Hematopoietic multipotent progenitor cell (in vitro differentiated cells): ENCODE data around the genes RPTN, LCE3B, PGLYRP3, S100A12, S100A16 and CHTOP.

- CAGE, long polyA plus RNA: no peak
Observed at GRCh38 chr1:151988576-151988989, 5.1 kb downstream of the S100A10 start.

DNA sequence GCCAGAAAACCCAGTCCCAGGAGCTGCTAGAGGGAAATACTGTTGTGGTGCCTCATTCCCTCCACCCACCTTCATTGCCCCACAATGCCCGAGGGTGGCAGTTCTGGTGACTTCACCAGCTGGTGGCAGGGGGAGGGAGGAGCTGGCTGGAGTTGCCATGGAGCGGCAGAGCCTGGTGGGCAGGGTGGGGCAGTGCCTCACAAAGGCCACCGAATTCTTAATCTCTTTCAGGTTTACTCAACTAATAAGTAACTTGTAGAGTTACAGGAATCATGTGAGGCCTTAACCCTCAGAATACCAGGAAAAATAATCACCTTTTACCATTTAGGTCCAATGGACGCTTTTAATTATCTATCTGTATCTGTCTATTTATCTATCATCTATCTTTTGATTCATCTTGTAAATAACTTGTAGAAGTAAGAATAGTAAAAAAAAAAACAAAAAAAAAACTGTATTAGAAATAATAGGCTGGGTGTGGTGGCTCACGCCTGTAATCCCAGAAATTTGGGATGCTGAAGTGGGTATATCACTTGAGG is 11.8 kb upstream of the S100A11 start:
- CAGE, long polyA plus RNA: no peak

DNA sequence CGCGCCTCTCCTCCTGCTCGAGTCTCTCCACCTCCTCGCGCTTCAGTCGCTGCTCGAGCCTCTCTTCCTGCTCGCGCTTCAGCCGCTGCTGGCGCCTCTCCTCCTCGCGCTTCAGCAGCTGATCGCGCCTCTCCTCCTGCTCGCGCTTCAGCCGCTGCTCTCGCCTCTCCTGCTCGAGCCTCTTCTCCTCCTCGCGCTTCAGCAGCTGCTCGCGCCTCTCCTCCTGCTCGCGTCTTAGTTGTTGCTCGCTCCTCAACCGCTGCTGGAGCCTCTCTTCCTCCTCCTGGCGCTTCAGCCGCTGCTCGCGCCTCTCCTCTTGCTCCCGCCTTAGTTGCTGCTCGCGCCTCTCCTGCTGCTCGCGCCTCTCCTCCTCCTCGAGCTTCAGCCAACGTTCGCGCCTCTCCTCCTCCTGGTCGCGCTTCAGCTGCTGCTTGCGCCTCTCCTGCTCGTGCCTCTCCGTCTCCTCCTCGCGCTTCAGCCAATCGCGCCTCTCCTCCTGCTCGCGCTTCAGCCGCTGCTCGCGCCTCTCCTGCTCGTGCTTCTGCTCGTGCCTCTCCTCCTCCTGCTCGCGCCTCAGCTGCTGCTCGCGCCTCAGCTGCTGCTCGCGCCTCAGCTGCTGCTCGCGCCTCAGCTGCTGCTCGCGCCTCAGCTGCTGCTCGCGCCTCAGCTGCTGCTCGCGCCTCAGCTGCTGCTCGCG is 3.7 kb downstream of the TCHH start:
- CAGE, long polyA plus RNA: no peak

- CAGE, long polyA plus RNA: no peak
Observed at GRCh38 chr1:152159050-152159359, at the start of gene RPTN. TSS of gene RPTN (minus strand) at chr1:152159228.

GRCh38 chr1:152399246-152399789 is 14.7 kb downstream of the CRNN start:
- CAGE, long polyA plus RNA: no peak

DNA sequence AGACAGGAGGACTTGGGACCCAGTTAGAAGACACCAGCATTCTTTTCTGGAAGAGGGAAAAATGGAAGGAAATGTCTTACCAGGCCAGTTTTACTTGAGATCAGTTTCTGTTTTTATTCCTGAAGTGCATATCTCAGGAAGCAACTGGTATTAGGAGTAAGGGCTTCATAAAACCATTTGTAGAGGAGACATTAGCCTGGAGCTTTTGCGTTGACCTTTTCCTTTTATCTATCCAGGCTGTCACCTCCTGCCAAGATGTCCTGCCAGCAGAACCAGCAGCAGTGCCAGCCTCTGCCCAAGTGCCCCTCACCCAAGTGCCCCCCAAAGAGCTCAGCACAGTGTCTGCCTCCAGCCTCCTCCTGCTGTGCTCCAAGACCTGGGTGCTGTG is at the start of gene LCE3B:
TSS of gene LCE3B (plus strand) at position 256 of the 388 bp plus-strand sequence.
- CAGE, long polyA plus RNA: no peak

GRCh38 chr1:152905978-152906832 is 2.1 kb upstream of the IVL start:
- CAGE, long polyA plus RNA: no peak

GRCh38 chr1:153141023-153141671 is 9.5 kb downstream of the SPRR2G start:
- CAGE, long polyA plus RNA: no peak

DNA sequence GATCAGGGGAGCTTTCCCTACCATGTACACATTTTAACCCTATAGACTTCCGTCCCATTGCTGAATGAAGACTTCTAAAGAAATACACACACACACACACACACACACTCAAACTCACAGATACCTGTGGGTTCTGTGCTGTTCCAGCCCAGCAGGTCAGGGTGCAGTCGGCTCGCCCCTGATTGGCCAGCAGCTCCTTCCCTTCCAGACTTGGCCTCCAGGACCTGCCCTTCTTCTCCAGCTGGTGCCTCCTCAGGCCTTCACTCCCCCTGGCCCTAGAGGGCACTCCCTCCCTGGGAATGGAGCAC is 279 bp downstream of the PGLYRP3 start:
- CAGE, long polyA plus RNA: no peak

DNA sequence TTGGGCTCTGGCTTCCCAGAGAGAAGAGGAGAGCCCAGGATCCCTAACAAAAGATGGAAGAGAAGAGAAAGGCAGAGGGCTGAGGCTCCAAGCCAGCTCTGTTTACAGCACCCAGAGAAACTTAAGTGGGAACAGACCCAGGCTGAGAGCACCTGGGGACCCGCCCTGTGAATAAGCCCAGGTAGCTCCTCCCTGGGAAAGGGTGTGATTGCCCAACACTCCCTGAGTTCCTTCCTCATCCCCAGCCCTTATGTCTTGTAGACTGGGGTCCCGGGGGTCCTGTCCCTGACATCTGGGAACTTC is at the start of gene PGLYRP3:
TSS of gene PGLYRP3 (minus strand) at position 126 of the 303 bp plus-strand sequence.
- CAGE, long polyA plus RNA: no peak

DNA sequence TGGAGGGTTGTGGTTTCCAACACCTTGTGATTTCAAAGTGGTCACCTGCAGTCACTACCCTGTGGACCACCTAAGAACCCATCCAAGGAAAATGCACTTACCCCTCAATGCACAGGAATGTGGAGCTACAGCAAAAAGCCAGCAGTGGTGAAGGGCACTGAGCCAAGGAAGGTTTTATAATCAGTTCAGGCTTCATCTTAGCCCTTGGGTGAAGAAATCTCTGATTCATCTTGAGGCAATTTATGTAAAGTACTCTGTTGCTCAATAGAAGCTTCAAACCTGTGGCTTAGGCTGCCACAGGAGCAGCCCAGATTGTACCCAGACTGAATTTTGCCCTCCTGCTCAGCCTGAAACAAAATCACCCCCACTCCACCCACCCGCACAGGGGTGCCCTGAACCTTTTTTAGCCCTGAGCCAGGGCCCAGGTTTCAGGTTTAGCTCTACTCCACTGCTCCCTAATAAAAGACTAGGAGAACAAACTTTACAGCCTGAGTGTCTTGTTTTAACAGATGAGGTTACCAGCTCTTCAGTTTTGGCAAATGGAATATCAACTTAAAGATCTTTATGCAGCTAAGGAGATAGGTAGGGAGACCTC is at the start of gene S100A12:
TSS of gene S100A12 (minus strand) at position 171 of the 595 bp plus-strand sequence.
- CAGE, long polyA plus RNA: no peak

- CAGE, long polyA plus RNA: no peak
Observed at GRCh38 chr1:153522325-153522674, 13.5 kb downstream of the S100A6 start.

- CAGE, long polyA plus RNA: no peak
Observed at GRCh38 chr1:153577392-153578108, 11.9 kb upstream of the S100A2 start.

- CAGE, long polyA plus RNA: no peak
Observed at GRCh38 chr1:153612488-153613645, at the start of gene S100A16. TSS of gene S100A16 (minus strand) at chr1:153613137.

- CAGE, long polyA plus RNA: no peak
Observed at GRCh38 chr1:153613699-153614021, 723 bp upstream of the S100A16 start.

GRCh38 chr1:153626215-153626685 is 1.1 kb downstream of the S100A13 start:
- CAGE, long polyA plus RNA: no peak

DNA sequence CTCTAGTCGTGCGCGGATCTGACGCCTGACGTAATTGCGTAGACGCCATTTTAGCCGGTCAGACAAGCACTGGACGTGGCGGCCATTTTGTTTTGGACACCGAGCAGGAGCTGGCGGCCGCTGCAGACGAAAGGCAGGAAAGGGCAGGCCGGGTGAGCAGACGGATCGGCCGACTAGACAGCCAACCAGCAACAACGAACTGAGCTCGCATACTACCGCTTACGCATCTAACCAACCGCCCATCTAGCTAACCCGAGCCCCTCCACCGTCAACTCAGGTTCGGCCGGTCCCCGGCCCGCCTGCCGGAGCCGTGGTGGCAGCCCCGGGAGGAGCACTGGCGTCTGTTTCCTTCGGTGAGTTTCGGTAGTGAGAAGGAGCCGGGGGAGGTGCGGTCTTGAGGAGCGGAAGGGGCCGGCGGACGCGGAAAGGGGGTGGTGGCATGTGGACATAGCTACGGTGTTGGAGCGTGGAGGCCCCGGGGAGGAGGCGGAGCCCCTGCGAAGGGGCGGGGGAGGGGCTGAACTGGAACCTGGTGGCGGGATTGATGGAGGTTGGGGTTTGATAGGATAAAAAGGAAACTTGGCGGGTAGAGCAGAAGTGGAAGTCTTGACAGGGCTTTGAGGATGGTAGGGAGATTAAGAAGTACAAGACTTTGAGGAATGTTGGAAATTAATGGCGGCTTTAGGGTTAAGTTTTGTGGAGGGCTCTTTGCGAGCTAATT is at the start of gene CHTOP:
TSS of gene CHTOP (plus strand) at position 76 of the 721 bp plus-strand sequence.
- CAGE, long polyA plus RNA: start-site peak on the plus strand centred at position 94 of the sequence, 21 bp wide, 243 reads

GRCh38 chr1:153698468-153698864 is 20.0 kb downstream of the NPR1 start:
- CAGE, long polyA plus RNA: no peak

- CAGE, long polyA plus RNA: no peak
Observed at GRCh38 chr1:153771140-153771595, 4.0 kb upstream of the SLC27A3 start.

- CAGE, long polyA plus RNA: no peak
Observed at GRCh38 chr1:153777495-153778265, 2.5 kb downstream of the SLC27A3 start.